ENCODE measurements around a stretch of chr1.

GRCh38 chr1:65247892-65248354 is 61.4 kb upstream of the DNAJC6 start:
- PRO-cap: no peak

- PRO-cap: no peak
Observed at GRCh38 chr1:65255832-65256149, 53.6 kb upstream of the DNAJC6 start.

DNA sequence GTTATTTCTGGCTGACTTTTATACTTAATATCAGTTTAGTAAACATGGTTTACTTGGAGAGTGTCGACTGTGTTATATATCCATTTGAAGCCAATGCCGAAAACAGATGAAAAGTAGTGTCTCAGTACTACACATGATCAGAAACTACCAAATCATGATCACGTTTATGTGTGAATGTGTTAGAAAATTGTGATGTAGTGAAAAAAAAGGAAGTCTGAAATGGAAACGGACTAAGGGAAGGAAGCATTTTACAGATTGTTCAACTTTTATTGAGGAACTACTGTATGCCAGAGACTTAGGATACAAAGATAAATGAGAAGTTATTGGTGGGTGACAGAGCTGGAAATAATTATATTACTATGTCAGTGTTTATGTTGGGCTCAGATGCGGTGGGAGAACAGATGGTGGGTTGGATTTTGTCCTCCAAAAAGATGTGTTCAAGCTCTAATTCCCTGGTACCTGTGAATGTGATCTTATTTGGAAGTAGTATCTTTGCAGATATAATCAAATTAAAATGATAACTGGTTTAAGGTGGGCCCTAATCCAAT is 1.3 kb downstream of the LEPR start:
- PRO-cap: no peak

- PRO-cap: no peak
Observed at GRCh38 chr1:65525153-65526151, 105.0 kb downstream of the LEPR start.

- PRO-cap: no peak
Observed at GRCh38 chr1:66267529-66268221, 266.3 kb upstream of the SGIP1 start.

- PRO-cap: no peak
Observed at GRCh38 chr1:66282074-66282840, 251.7 kb upstream of the SGIP1 start.

DNA sequence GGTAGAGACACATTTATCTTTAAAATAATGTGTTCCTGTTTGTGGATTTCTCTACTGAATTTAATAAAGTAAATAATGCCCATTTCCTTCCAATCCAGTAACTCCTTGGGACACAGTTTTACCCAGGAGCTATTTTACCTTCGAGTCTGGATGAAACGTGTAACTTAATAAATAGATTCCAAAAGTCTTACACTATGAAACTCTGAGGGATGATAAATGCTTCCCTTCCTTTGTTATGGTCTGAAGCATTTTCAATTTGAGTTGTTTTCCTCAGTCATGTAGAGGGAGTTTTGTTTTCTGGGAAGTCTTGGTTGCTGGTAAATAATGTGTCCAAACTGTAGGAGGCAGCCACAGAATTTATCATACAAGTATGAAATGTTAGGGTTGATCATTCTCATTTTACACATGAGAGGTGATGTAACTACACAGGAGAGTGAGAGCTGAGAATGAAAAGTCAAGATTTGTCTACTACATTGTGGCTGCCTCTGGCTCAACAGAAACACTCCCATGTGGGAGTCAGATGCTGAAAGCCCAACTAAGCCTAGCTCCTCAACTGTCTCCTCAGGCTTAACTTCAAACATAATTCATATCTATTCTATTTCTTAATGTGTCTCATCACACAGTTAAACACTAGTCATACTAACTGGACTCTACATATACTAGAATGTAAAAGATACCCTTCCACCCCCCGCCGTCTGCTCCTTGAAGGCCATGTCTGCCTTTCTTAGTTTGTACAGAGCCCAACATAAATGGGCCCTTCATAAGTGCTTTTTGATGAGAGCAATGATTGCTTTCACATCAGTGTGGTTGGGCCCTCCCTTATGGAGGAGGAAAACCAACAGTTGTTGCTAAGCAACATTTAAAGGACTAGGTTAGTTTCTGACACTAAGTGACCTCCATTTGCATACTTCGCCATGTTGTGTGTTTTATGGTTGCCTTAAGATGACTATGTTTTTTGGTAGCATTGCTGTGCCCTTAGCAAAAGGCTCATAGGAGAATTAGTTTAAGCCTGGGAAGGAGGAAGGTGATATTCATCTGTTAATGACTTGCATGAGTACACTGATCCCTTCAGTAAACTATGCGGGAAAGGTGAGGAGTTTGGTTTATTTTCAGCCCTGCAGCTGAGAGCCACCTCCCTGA is 182.3 kb upstream of the SGIP1 start:
- PRO-cap: no peak

DNA sequence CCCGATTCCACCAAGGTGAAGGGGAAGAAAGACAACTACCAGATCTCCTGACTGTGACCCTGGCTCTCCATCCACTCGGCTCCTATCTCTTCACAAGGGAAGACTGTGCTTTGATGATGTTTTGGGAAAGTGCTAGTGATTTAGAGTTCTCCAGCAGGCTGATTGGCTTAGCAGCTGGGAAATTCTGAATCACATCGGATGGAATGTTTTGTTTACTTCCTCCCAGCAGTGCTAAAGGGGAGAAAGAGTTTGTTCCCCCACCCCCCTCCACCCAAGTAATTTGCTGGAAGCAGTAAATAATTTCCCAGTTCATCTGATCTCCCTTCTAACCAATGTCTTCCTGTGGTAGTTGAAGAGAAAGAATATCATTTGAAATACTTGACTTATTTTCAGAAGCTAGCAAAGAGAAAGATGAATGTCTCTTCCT is 29.5 kb downstream of the SGIP1 start:
- PRO-cap: no peak

GRCh38 chr1:67052971-67053278 is 1.0 kb downstream of the SLC35D1 start:
- PRO-cap: no peak

DNA sequence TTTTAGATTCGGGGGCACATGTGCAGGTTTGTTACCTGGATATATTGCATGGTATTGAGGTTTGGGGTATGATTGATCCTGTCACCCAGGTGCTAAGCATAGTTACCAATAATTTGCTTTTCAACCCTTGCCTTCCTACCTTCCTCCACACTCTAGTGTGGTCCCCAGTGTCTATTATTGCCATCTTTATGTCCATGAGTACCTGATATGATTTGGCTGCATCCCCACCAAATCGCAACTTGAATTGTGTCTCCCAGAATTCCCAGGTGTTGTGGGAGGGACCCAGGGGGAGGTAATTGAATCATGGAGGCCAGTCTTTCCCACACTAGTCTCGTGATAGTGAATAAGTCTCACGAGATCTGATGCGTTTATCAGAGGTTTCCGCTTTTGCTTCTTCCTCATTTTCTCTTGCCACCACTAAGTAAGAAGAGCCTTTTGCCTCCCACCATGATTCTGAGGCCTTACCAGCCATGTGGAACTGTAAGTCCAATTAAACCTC is 41.0 kb downstream of the IL23R start:
- PRO-cap: no peak

- PRO-cap: no peak
Observed at GRCh38 chr1:67314581-67315320, 7.1 kb downstream of the IL12RB2 start.

DNA sequence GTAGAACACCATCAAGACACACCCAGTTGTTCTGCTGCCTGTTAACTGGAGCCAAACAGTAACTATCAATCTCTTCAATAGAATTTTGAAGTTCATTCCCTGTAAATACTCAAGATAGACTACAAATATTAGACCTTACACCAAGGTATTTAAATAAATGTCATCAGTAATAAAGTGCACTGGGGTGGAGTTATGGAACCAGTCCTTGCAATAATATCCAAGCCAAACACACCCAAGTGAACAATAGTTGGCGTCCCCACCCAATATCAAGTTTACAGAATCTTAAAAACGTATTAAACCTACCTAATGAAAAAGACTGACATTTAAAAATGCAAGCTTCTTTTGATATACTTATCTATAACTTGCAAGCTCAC is 2.8 kb downstream of the SERBP1 start:
- PRO-cap: no peak

DNA sequence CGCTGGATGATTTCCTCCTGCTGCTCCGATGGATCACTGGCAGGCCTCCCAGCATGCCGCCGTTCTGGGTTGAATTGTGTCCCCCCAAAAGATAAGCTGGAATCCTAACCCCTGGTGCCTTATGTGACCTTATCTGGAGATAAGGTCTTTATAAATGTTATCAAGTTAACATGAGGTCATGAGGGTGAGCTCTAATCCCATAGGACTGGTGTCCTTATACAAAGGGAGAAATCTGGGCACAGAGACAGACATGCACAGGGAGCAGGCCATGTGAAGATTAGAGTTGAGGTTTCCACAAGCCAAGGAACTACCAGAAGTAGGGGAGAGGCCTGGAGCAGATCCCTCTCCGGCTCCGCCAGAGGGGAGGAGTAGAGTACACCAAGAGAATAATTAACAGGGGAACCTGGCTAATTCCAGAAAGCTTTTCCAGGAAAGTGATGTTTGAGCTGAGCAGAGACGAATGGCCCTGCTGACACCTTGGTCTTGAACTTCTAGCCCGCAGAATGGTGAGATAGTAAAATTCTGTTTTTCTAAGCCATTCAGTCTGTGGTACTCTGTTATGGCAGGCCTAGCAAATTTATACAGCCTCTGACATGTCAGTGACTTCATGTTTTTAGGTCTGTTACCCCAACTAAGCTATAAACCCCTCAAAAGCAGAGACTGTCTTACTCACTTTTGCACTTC is 110.1 kb upstream of the SERBP1 start:
- PRO-cap: no peak

DNA sequence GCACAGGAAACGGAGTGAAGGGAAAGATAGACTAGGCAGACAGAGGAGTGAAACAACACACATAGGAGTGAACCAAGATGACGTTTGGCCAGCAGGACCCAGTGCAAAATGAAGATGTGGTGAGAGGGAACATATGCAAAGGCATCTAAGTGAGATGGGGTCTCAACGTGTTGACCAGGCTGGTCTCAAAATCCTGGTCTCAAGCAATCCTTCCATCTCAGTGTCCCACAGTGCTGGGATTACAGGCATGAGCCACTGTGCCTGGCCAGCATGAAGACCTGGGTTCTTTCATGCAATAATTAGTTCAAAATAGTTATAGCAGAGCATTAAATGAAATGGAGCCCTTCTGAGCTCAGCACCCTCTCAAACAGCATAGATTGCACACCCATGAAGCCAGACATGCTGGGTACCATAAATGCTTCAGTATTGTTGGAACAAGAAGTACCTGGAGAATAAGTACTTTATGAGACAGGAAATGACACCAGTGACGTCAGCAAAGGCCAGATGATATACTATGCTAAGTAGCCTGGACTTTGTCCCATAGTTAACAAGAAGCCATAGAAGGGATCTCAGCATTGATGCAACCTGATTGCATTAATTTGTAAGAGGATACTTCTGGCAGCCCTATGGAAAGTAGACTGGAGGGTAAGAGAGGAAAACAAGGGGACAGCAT is 16.5 kb upstream of the GADD45A start:
- PRO-cap: no peak

DNA sequence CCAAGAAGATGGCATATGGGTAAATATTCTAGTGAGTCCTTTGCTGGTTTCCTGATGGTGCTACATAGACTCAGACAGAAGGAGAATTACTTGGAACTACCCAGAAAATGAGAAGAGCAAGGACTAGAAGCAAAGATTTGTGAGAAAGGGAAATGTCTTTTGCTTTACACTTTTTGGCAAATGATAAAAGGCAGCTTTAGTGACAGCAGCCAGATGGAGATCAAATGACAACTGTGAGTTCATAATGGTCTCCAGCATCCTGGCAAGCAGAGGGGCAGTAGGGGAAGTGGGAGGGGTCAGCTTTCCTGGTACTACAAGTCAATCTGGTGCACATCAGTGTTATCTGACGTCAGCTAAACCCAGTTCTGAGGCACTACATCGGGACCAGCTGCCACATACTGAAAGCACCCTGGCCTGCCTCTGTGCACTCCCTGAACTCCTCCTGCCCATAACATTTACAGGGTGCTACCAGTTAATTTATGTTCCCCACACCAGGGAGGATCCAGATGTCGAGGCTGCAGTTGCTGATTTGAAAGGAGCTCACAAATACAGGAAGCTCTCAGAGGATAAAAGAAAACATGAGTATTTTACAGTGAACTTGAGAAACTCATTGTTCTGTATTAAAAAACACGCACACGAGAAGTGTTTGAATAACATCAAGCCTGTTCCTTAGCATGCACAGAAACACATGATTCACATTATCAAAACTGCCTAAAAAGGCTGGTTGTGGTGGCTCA is 10.4 kb upstream of the GADD45A start:
- PRO-cap: no peak

DNA sequence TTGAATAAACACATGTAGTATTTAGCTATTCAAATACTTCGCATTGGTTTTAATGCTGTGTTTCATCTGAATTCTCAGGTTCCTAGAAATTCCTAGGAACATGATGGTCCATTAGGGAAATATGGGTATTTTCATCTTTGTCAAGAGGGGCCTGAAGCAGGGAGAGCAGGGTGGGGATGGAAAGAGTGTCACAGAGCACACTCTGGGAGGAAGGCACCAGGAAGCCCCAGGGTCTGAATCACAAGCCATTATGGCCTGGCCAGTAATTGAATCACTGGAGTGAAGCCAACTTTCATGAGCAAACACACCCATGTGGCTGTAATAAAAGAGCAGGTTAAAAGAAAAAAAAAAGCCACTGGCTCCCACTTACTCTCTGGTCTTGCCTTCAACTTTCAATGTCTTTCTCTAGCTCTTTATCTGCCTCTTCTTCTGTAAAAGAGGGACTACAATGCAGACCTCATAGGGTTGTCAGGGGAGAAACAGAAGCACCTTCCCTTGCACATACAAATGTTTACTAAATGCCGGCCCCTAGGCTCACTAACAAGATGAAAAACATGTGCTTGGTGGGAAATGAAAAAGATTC is 28.4 kb downstream of the GADD45A start:
- PRO-cap: no peak

GRCh38 chr1:67755320-67756377 is 70.6 kb downstream of the GADD45A start:
- PRO-cap: no peak

- PRO-cap: no peak
Observed at GRCh38 chr1:67840352-67841018, 7.2 kb upstream of the GNG12 start.

GRCh38 chr1:67847480-67847889 is 14.2 kb upstream of the GNG12 start:
- PRO-cap: no peak

GRCh38 chr1:68115842-68116702 is 65.6 kb upstream of the DIRAS3 start:
- PRO-cap: no peak